Lower leg skin (tissue), 2 donors: ENCODE measurements around a stretch of chr19.

GRCh38 chr19:18442903-18443794, 5.2 kb upstream of the ISYNA1 start:
- PRO-cap: no peak
- RAMPAGE, long total RNA, 2 experiments: no peak in any of the 2 experiments

- PRO-cap: no peak
- RAMPAGE, long total RNA, 2 experiments: no peak in any of the 2 experiments
Measured at GRCh38 chr19:18455894-18456231, 17.9 kb upstream of the ISYNA1 start.

- PRO-cap: no peak
- RAMPAGE, long total RNA, 2 experiments: no peak in any of the 2 experiments
Measured at GRCh38 chr19:18483483-18483889, 38.4 kb downstream of the ELL start.

DNA sequence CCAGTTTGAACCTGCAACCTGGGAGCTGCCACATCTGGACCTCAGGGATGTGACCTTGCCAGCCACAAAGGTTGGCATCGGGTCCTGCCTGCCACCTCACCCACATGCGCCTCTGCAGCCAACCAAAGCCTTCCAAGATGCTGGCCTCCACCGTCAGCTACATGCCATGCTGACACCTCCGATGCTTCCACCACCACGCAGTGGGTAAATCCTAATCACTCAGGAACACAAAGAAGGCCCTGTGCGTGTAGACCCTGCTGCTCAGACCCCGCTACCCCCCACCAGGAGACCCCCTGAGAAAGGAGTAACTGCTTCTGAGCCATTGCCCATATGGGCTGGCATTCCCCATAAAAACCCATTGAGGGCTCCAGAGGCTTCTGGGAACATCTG, 35.0 kb downstream of the ELL start:
- PRO-cap: no peak
- RAMPAGE, long total RNA, 2 experiments: no peak in any of the 2 experiments

DNA sequence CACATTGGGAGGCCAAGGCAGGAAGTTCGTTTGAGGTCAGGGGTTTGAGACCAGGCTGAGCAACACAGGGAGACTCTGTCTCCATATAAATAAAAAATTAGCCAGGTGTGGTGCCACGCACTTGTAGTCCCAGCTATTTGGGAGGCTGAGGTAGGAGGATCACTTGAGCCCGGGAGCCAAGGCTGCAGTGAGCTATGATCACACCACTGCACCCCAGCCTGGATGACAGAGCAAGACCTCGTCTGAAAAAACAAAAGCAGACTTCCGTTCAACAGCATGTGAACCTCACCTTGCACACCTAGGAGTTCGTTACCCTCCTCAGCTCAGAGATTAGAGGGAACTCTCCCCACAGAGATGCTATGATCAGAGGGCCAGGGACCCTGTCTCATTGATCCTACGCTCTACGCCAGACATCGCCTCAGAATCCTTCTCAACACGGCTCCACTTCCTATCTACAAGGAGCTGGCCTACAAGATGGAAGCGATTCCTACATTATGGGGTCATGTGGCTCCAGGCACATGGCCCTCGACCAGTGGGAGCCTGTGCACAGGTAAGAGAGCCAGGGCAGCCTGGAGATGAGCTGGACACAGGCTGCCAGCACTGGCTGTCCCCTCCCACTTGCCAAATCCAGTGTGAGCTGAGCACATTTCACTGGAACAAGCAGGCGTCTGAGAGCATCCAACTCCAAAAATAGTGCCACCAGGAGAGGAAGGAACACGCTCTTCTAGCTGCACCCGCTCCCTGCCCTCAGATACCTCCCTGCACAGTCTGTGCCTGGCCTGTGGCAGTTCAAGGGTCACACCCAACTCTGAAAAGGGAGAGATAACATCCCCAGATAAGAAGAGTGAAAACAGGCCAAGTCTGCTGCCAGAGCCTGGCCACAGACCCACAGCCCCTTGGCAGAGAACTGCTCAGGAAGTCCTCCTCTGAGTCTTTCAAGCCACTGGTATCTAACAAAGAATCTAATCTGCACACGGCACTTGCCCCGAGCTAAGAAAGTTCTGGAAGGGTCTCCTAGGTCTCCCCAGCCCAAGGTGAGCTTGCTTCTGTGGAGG, 15.1 kb downstream of the ELL start:
- PRO-cap: unidirectional peak, plus-strand start at position 693 of the sequence
- RAMPAGE, long total RNA, 2 experiments: no peak in any of the 2 experiments

GRCh38 chr19:18576538-18577471, 5.1 kb downstream of the UBA52 start:
- PRO-cap: no peak
- RAMPAGE, long total RNA, 2 experiments: no peak in any of the 2 experiments

- PRO-cap: bidirectional peak, plus-strand start at chr19:18590053, minus-strand start at chr19:18589931
- RAMPAGE, long total RNA, 2 experiments: no peak in any of the 2 experiments
Measured at GRCh38 chr19:18589804-18590389, 1.3 kb downstream of the REX1BD start.

GRCh38 chr19:18593170-18594191, 4.9 kb downstream of the REX1BD start:
- PRO-cap: no peak
- RAMPAGE, long total RNA, 2 experiments: no peak in any of the 2 experiments

- PRO-cap: bidirectional peak, plus-strand start at chr19:18650822, minus-strand start at chr19:18650578
- RAMPAGE, long total RNA, 2 experiments: no peak in any of the 2 experiments
Measured at GRCh38 chr19:18650424-18651183, 13.8 kb downstream of the KLHL26 start.

DNA sequence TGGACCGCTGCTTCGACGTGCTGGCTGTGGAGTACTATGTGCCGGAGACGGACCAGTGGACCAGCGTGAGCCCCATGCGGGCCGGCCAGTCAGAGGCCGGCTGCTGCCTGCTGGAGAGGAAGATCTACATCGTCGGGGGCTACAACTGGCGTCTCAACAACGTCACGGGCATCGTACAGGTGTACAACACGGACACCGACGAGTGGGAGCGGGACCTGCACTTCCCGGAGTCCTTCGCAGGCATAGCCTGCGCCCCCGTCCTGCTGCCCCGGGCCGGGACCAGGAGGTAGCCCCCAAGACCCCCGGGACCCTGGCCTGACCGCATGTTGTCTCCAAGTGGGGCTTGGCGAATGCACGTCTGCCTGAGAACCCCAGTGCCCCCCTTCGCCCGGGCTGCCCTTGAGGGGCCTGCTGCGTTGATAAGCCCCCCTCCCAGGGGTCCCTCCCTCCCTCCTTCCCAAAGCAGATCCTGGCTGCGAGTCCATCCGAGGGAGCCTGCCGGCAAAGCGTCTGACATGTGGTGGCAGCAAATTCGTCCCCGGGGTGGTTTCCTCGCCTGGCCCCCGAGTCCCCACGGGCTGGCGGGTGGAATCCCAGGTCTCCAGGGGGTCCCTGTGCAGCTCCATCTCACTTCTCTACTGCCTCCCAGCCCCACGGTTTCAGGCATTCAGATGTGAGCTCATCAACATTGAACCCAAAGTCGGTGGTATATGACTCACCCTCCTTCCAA, 14.4 kb upstream of the CRTC1 start:
- PRO-cap: no peak
- RAMPAGE, long total RNA, 2 experiments: no peak in any of the 2 experiments

DNA sequence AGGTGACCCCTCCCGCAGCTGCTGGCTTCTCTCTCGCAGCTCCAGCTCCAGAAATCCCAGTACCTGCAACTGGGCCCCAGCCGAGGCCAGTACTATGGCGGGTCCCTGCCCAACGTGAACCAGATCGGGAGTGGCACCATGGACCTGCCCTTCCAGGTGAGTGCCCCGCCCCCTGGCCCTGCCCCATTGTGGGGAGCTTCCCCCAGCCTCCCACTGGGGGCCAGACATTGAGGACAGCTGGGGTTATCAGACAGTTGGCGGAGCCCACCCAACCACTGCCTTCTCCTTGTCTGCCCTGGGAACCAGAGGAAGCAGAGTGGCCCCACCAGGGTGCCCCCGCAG, 48.3 kb downstream of the COMP start:
- PRO-cap: no peak
- RAMPAGE, long total RNA, 2 experiments: no peak in any of the 2 experiments

GRCh38 chr19:18759624-18760248, 31.4 kb downstream of the COMP start:
- PRO-cap: no peak
- RAMPAGE, long total RNA, 2 experiments: no peak in any of the 2 experiments

DNA sequence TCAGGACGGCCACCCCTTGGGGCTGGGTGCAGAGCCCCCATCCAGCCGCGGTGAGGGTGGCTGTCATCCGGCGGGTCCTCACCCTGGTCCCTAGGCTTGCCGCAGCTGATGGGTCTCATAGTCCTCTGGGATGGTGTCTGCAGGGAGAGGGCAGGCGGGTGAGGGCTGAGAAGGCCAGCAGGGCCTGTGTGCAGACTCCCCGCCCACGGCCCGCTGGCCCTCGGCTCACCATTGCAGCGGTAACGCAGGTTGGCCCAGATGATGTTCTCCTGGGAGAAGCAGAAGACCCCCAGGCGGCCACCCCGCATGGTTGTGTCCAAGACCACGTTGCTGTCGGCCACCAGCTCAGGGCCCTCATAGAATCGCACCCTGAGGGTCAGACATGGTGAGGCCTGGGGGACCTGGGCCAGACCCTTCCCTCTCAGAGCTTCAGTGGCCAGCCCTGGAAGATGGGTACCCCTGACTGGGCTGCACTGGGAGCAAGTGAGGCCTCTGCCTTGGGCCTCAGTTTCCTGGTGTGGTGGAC, 8.2 kb downstream of the COMP start:
- PRO-cap: no peak
- RAMPAGE, long total RNA, 2 experiments: no peak in any of the 2 experiments

GRCh38 chr19:18848363-18849263, 16.9 kb downstream of the UPF1 start:
- PRO-cap: unidirectional peak, plus-strand start at chr19:18849056
- RAMPAGE, long total RNA, 2 experiments: no peak in any of the 2 experiments

DNA sequence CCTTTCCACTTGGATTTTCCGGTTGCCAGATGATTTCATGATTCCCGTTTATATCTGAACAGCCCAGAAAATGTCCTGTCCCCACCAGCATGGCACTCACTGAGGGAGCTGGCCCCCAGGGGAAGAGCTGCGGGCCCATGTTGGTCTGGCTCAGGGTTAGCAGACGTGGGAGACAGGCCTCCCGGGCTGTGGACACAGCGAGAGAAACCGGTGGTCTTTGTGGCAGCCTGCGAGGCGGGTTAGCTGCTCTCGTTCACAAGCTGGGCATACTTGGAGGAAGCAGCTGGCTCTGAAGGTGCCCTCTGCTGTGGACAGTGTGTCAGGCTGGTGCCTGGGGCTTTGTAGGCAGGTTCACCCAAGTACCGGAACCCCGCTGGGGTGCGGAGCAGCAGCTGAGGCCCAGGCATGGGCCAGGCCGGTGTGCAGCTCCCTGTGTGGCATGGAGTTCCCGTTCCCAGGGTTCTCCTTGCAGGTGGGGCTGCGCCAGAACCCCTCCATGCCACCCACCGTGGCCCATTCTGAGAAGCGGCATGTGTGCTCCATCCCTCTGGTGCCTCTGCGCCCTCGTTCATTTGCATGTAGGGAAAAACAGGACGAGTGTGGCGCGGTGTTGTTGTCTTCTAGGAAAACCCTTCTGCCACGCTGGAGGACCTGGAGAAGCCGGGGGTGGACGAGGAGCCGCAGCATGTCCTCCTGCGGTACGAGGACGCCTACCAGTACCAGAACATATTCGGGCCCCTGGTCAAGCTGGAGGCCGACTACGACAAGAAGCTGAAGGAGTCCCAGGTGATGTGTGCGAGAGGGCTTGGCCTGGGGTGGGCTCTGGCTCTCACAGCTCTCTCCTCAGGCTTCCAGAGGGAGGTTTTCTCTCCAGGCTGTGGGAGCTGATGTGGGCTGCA, 20.0 kb downstream of the UPF1 start:
- PRO-cap: no peak
- RAMPAGE, long total RNA, 2 experiments: no peak in any of the 2 experiments

DNA sequence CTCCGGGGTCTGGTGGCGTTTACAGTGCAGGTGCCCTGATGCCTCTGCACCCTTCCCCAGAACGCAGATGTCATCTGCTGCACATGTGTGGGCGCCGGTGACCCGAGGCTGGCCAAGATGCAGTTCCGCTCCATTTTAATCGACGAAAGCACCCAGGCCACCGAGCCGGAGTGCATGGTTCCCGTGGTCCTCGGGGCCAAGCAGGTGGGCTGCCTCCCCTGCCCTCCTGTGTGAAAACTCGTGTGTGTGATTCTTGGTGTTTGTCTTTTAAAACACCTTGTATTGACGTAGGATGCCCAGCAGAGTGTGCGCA, 25.0 kb downstream of the UPF1 start:
- PRO-cap: no peak
- RAMPAGE, long total RNA, 2 experiments: no peak in any of the 2 experiments

- PRO-cap: no peak
- RAMPAGE, long total RNA, 2 experiments: no peak in any of the 2 experiments
Measured at GRCh38 chr19:18862610-18863842, 31.3 kb downstream of the UPF1 start.

GRCh38 chr19:18896501-18896913, 549 bp upstream of the CERS1 start:
- PRO-cap: unidirectional peak, minus-strand start at chr19:18896586
- RAMPAGE, long total RNA, 2 experiments: no peak in any of the 2 experiments

GRCh38 chr19:18972845-18973112, 31.8 kb upstream of the HOMER3 start:
- PRO-cap: no peak
- RAMPAGE, long total RNA, 2 experiments: no peak in any of the 2 experiments

- PRO-cap: no peak
- RAMPAGE, long total RNA, 2 experiments: no peak in any of the 2 experiments
Measured at GRCh38 chr19:19001439-19001845, 31.9 kb downstream of the SUGP2 start.